Left cardiac atrium (tissue), 1 donor: Measurements from ENCODE around the gene IFFO1.

- PRO-cap = no peak
These were observed 18.0 kb upstream of the CD9 start for GRCh38 chr12:6181924-6182934.

- PRO-cap = no peak
These were observed 18.1 kb downstream of the CD9 start for GRCh38 chr12:6218117-6218977.

DNA sequence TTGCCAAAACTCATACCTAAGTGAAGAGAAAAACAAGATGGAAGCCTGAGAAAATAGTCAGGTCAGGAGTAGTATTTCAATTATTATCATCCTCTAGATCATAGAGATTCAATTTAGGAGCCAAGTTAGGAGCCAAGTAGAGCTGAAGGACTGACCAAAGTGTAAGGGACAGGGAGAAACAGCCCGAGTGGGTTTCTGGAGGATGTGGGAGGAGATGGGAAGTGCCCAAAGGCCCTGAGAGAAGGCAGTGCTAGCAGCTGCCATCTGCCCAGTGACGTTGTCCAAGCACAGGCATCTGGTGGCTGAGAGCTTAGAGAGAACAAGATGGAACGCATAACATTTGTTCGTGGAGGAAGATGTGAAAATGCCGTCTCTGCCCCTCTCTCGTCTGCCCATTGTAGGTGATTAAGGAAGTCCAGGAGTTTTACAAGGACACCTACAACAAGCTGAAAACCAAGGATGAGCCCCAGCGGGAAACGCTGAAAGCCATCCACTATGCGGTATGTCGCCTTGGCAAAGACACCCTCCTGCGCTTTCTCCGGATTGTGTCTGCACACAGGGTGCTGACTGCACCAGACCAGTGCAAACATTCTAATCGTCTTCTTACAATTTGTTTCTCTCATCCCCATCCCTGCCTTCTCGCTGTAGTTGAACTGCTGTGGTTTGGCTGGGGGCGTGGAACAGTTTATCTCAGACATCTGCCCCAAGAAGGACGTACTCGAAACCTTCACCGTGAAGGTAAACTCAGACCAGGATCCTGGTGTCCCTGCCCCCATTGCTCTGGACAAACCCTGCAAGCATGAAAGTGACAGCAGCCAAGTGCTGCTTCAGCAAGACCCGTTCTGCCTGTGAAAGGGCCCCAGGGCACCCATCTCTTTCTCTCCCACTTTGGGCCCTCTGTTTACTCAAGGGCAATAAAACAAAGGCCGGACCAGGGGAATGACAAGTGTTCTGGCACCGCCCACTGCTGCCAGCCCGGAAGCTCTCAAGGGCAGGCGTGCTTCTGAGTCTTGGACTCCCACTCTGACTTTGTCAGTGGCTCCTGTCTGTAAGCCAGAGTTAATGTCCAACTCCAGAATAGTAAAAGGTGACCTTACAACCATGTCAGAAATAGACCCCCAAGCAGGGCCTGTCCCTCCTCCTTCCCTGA is 35.0 kb downstream of the CD9 start:
- PRO-cap = no peak

GRCh38 chr12:6235978-6236369 is 35.8 kb downstream of the CD9 start:
- PRO-cap = no peak

GRCh38 chr12:6272920-6273263 is 37.6 kb upstream of the PLEKHG6 start:
- PRO-cap = no peak

- PRO-cap = no peak
These were observed 12.8 kb downstream of the PLEKHG6 start for GRCh38 chr12:6322892-6324018.

GRCh38 chr12:6324019-6324401 is 13.5 kb downstream of the PLEKHG6 start:
- PRO-cap = no peak

GRCh38 chr12:6336961-6337588 is 4.8 kb downstream of the TNFRSF1A start:
- PRO-cap = bidirectional peak, plus-strand start at chr12:6337412, minus-strand start at chr12:6337292

- PRO-cap = no peak
These were observed 6.8 kb downstream of the SCNN1A start for GRCh38 chr12:6368600-6368966.

DNA sequence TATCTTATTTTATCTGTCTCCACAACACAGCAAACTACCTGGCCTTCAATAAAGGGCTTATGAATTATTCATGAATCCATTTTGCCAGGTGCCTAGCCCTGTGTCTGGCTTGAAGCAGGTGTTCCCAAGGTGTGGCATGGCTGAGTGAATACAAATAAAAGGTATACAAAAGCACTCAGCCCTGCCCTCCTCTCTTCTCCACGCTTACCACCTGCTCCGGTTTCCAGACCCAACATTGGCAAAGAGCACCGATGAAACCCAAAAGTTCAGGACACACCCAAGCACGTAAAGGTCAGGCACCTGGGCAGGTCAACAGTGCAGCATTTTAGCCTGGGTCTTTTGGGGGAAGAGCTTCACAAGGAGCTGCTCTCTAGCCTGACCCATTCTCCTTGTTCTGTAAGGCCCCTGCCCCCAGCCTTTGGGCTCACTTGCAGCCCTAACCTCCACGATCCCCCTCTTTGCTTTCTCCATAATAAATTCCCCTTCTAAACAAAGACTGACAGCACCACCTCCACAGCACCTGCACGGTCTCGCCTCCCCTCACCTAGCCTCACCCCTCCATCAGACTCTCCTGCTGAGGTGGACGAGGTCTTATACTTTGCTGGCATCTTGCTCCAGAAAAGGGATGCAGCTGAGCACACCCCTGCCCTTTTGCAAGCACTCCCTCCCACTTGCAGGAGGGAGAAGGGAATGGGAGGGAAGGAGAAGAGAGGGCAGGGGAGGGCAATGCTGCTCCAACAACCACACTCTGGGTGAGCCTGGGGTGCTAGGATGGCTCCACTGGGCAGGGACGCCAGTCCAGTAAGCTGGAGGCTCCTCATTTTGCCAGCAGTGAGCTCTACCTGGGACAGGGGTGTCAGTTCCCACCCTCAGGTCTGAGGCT is 1.7 kb downstream of the SCNN1A start:
- PRO-cap = no peak

GRCh38 chr12:6390800-6391979 is 7.2 kb downstream of the LTBR start:
- PRO-cap = no peak

DNA sequence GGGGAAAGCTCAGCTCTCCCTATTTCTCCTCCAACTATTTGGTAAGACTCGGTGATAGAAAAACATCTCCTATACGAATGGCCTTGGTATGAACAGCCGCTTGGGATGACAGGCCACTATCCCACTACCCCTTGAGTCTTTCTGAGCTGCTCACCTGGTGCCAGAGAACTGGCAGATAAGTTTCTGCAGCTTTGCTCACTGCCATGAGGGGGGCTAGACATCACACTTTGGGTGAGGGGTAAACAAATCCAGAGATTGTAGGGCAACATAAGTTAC is 709 bp downstream of the VAMP1 start:
- PRO-cap = no peak

- PRO-cap = bidirectional peak, plus-strand start at chr12:6556222, minus-strand start at chr12:6556042
These were observed at the start of gene IFFO1 for GRCh38 chr12:6555206-6556127. IFFO1 (minus strand) TSS chr12:6556042.

DNA sequence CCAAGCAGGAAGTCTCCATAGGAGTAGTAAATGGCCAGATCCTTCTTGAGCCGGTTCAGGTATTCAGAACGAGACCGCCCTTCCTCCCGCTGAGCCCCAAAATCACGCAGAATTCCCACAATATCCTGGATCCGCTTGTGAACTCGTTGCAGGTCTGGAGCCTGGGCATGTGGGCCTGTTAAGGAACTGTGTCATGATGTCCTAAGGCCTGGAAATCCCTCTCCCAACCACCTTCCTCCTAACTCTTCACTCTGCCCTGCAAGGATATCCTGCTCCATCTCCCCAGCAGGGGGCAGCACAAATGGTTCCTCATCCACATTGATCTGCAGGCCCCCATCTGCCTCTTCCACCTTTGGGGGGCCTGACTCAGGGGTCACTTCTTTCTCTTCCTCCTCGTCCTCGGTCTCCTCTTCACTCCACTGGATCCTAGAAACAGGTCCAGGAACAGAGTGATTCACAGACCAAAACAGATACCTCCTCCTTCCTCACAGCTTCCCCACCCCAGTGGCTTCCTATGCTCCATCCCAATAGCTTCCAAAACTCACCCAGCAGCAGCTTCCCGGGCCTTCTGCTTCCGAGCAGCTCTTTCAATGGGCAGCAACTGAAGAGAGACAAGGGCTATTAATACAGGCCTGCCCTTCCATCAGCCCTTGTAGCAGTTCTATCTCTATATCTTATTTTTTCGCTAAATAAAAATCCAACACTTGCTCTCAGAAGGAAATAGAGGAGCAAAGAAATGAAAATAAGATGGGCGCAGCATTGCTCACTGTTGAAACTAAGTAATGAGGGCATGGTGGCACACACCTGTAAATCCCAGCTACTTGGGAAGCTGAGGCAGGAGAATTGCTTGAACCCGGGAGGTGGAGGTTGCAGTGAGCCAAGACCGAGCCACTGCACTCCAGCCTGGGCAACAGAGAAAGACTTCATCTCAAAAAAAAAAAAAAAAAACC is 4.5 kb downstream of the NOP2 start:
- PRO-cap = no peak

- PRO-cap = no peak
These were observed 15.8 kb downstream of the CHD4 start for GRCh38 chr12:6591174-6591905.

- PRO-cap = no peak
These were observed 4.3 kb downstream of the CHD4 start for GRCh38 chr12:6602449-6603679.

- PRO-cap = no peak
These were observed 2.0 kb downstream of the CHD4 start for GRCh38 chr12:6605185-6605616.

DNA sequence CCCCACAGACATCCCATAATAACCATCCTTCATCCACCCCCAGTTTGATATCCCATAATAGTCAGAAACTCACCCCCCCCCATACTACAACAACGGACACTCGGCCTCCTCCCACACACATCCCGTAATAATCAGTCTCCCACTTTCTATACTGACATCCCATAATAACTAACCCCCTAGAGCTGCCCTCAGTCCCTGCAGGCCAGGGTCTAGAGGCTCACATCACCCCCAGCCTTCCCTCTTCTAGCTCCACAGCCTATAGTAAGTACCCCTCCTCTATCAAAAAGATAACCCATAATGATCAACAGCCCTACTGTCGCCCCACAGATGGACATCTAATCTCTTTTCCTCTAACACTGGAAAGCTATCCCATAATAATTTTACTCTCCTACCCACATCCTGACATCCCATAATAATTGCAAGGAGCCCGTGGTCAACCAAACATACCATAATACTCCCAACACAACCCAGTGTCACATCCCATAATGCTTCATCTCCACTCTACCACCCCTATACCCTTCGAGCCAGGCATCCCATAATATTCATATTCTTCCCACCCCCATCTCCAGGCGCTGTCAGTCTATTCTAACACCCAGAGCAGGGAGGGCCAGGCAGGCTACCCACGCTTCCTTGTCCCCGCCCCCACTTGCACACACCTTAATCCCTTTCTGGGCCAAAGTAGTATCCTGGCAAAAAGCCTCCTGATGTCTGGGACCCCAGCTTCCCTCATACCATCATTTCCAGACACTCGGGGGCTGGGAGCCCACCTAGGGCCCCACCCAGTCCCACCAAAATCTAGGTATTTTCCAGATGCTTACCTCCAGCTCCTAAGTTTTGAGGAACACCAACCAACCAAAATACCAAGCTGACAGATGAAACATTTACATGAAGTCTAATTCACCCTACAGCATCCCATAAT is 1.1 kb upstream of the CHD4 start:
- PRO-cap = no peak

GRCh38 chr12:6614269-6614628 is 7.1 kb upstream of the CHD4 start:
- PRO-cap = no peak

GRCh38 chr12:6631393-6631896 is 4.3 kb downstream of the LPAR5 start:
- PRO-cap = no peak